ENCODE measurements around a stretch of chr3.

DNA sequence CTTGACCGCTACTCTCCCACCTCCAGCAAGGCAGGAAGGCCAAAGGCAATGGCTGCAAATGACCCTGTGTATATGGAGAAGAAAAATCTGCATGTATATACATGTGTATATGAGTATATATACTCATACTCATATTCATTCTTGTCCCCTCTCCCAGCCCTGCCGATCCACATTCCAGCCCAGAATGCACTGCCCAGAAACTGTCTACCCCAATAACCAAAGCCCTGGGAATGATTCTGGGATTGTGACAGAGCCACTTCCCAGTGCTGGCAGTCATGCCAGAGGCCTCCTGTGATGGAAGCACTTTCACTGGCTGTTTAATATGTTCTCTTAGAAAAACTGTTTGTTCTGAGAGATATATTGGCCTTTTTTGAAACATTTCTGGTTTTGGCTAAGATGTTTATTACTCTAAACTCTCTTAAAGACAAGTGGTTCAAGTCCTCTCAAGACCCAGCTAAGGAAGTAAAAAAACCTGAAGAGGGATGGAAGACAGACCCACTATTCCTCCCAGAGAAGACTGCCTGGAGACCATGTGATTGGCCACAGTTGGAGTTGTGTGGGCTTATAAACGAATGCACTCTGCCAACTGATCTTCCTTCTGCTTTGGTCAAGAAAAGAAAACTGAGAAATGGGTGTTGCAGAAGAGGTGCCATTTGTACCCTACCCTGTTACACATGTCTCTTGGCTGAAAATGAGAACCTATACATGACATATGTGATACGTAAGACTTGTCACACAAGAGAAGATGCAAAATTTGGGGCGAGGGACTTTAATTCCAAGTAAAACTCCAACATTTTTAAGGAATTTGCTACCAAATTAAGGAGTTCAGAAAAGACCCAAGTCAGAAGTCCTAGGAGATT, 74.1 kb upstream of the HACD2 start:
- RRBS, result no CpG with 5 or more reads among the region's 5 CpGs

GRCh38 chr3:123676898-123677610, 92.2 kb upstream of the HACD2 start:
- RRBS, result no CpG with 5 or more reads among the region's 5 CpGs

DNA sequence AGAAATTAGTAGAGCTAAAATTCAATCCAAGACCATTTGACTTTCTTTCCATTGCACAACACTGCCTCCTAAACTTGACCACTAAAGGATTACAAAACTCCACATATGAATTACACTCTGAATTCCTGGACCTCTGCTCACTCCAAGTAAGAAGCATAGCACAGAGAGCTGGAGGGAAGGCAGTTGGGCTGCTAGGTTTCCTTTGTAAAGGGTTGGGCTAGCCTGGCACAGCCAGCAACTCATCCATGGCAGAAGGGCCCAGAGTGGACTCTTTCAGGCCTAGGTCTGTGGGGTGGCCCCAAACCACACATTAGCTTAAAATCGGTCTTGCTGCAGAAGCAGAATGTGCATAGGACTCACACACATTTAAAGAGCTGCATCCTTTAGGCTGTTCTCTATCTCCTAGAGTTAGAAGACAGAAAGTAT, 134.3 kb downstream of the MYLK start:
- RRBS, result no CpG with 5 or more reads among the region's 1 CpG

DNA sequence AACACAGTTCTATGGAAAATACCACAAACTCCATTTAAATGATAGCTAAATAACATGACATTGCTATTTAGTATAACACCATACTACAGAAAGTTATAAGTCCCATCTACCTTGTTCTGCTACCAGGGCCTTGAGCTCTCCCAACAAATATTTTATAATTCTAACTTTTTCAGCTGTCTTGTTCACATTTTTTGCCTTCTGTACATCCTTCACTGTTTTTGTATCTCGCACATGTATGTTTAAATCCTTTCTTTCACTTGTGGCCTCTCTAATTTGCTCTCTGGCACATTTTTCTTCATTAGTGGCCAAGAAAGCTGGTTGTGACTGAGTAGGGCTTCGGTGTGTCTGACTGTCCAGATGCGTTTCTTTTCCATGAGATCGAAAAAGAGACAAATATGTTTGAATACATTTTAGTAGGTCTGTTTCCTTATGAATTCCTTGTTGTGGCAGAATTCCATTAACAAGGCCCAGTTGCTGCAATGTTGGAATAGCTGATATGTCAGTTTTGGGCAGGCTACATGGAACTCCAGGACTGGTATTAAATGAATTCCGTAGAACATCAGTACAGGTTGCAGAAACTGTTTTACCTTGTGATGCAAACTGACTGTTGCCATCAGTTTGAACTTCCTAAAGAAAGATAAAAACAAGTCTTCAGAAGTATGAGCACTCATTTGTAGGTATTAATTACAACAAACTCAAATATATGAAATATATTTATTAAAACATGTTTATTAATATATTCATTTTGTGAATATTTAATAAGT, 14.2 kb downstream of the CCDC14 start:
- RRBS, result no CpG with 5 or more reads among the region's 5 CpGs

GRCh38 chr3:123949385-123950289, 11.4 kb downstream of the CCDC14 start:
- RRBS, result no CpG with 5 or more reads among the region's 3 CpGs

- RRBS, result no CpG with 5 or more reads among the region's 5 CpGs
These were observed 7.3 kb downstream of the CCDC14 start for GRCh38 chr3:123953663-123954212.

- RRBS, result 2% methylated on average over 13 of the region's 67 CpGs
These were observed 448 bp downstream of the KALRN start for GRCh38 chr3:124033484-124034150.

DNA sequence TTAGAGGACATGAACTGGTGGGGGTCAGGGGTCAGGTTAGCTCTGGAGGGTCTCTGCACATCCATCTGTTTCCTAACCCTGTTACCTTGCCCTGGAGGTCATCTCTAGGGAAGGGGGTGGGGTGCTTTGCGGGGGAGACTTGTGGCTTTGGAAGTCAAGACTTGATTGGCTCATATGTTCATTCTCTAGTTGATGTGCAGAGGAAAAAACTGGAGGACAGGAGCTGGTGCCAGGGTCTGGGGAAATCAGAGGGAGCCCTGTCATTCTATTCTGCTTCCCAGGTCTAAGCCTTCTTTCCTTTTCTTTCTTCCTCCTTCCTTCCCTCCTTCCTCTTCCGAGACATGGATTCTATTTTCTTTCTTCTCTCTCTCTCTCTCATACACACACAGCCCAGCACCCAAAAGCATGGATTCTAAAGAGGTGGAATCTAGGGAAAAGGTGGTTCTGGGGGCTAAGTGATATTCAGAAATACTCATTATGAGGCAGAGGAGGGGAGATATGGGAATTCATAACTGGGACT, 1.8 kb downstream of the KALRN start:
- RRBS, result no CpG with 5 or more reads among the region's 2 CpGs

DNA sequence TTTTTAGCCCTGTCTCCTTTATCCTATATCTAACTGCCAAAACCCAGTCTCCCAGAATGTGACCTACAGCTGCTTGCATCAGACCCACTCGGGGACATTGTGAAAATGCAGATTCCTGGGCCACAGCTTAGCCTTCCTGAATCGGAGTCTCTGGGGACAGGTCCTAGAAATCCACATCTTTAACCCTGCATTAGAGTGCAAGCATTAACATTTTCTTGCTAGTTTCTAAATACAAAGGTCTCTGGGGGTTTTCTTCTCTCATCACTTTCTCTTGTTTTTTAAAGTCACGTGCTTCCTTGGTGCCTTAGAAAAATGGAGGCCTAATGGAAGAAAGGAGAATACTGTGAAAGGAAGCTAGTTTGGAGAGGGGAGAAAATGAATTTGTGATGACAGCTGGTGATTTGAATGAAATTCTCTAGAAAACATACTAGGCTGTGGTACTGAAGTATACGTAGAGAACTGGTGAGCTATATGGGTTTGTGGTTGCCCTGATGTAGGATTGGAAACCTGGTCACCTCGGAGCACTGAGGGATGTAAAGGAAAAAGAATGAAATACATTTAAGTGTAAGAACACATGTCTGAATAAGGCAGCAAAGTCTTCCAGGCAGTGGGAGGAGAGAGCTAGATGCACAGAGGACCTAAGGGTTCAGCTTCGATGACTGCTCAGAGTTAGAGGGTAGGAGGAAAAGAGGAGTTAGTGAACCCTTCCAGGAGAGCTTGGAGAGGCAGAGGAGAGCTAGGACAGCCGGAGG, 29.4 kb downstream of the KALRN start:
- RRBS, result no CpG with 5 or more reads among the region's 7 CpGs

- RRBS, result no CpG with 5 or more reads among the region's 3 CpGs
These were observed 45.7 kb downstream of the KALRN start for GRCh38 chr3:124078847-124079326.

DNA sequence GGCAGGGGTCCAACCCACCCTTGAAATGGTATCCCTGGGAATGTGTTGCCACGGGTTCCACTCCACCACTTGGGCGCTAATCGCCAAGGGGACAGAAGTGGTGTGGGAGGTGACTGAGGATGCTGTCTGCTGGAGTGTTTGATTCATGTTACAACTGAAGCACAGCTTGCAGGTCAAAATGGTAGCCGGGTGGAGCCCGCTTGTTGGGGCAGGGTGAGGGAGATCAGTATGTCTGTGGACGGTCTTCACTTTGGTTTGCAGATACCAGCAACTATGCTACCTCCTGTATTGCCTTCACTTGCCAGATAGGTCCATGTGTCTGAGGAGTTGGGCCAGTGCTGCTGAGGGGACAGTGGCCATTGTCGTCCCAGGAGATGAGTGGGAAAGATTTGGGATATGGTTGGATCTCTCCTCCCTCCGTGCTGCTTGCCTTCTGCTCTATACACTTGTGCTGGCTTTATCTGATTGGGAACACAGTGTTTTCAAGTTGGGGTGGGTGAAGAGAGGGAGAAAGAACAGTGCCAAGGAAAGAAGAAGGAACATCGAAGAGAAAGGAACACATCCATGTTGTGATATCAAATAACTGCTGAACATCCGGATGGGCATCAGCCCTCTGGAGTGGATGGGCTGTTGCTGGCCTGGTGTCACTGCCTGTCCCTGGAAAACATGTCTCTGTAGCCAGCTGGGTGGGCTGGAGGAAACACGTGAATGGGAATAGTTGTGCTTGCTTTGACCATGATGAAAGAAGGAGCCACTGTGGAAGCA, 58.0 kb downstream of the KALRN start:
- RRBS, result no CpG with 5 or more reads among the region's 11 CpGs

- RRBS, result no CpG with 5 or more reads among the region's 8 CpGs
These were observed 59.6 kb downstream of the KALRN start for GRCh38 chr3:124092721-124093288.

DNA sequence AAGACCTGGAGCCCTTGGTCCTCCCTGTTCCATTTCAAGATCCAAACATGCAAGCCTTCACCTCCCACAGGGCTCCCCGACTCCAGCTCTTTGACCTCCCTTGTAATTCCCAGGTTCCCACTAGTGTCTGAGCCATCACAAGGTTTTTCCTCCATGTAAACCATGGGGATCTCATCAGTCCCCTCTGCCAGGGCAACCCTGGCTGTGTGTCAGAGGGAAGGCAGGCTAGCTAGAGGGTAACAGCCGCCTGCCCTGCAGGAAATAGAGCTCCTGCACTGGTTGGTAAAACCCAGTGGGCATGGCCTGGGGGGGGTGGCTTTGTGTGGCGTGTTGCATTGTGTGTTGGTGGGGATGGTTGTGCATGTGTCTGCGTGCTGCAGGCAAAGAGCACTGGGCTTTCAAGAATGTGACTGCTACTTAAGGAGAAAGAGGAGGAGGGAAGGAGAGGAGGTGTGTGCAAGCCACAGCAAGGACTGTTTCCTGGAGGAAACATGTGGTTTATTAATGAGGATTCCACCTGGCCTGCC, 216.7 kb downstream of the KALRN start:
- RRBS, result no CpG with 5 or more reads among the region's 4 CpGs

DNA sequence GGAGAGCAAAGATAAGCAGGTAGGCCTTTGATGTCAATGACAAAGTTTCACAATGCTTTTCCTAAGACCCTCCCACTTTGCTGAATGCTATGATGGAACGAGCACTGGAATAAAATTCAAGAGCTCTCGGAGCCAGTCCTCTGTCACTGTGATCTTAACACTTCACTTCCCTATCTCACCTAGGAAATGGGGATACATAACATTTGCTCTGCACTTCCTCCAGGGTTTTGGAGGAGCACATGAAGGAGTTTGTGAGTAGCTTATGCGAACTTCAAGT, 39.8 kb upstream of the UMPS start:
- RRBS, result no CpG with 5 or more reads among the region's 3 CpGs

DNA sequence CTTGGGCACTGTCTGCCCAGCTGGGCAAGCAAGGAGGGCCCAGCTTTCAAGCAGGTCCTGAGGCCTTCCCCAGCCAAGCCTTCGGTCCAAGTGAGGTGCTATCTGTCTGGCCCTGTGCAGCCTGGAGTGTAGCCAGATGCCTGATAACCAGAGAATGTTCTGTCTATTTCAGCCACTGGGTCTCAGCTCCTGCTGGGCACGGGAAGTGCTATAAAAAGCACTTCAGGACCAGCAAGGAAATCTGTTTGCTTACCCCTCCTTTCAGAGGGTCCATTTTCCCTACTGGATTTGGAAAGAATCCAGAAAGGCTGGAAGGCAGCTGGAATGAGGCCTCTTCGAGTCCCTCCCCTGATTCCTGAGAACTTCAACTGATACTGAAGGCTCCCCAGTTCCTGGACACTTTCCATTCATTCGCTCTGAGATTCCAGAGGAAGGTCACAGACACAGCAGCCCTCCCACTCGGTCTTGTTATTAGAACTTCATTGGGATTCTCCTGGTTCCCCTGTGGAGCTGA, 70.3 kb downstream of the UMPS start:
- RRBS, result no CpG with 5 or more reads among the region's 5 CpGs

GRCh38 chr3:125039488-125040523, 16.0 kb downstream of the HEG1 start:
- RRBS, result no CpG with 5 or more reads among the region's 17 CpGs

DNA sequence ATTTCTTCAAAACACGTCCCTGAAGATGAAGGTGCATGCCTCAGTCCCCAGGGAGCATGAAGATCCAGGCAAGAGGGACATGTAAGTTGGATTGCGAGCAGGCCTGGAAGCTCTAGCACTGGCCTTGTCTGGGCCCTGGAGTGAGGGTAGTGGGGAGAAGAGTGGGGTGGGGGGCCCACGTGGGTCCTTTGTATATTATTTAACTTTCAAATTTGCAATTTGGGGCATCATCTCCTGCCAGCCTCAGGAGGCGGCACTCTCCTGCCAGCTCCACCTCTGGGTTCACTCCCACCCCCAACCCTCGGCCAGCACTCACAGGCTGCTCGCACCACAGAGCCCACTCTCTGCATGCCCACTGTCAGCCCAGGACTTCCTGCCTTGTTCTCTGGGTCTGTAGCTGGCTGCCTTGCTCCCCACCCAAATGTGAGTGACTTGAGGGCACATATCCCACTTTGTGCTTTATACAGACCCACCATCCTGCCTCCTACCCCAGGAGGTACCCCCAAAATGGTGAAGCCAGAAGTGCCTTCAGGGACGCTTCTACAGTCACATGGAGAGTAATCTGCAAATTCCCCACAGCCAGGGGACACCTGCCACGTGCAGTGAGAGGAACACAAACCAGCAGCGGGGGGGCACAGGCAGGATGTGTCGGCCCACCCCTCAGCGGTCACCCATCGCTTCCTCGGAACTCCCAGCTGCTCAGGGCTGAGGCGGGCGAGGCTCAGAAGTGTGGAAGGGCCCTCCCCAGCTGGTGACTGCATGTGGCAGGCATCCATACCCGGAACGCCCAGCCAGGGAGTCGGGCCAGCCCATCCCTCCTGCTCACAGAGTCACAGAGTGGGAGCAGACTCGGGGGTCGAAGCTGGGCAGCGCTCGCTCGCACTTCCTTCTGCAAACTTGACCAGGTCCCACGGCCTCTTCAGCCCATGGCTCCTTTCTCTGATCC, 63.9 kb downstream of the SLC12A8 start:
- RRBS, result no CpG with 5 or more reads among the region's 24 CpGs

- RRBS, result no CpG with 5 or more reads among the region's 14 CpGs
These were observed 48.5 kb downstream of the SLC12A8 start for GRCh38 chr3:125163906-125164591.

DNA sequence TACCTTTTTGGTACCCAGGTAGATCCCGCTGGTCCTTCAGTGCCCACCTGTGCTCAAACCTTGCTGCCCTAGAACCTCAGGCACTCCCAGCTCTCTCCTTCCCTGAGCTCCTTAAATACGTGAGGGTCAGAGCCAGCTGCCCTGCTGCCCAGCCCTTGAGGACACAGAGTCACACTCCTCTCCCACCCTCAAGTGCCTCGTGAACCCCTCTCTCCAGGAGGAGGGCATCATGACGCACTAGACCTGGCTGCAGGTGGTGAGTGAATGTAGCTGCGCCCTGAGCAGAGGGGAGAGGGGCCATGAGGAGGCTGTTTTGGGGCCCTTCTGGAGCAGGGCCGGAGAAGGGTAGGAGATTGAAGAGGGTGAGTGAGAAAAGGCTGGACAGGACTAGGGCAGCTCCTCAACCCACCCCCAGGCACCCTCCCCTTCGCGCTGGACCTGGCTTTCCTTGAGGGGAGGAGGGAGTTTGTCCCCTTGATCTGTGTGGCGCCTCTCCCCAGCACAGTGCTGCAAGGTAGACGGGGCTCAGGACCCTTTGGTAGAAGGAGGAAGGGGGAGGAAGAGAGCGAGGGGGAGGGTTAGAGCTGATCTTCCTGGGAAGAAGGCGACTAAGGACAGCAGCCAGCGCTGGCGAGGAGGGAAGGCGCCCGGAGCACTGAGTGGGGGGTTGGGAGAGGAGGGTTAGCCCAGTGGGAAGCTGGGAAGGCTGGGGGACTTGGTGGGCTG, 837 bp downstream of the SLC12A8 start:
- RRBS, result 94% methylated on average over 1 of the region's 16 CpGs

DNA sequence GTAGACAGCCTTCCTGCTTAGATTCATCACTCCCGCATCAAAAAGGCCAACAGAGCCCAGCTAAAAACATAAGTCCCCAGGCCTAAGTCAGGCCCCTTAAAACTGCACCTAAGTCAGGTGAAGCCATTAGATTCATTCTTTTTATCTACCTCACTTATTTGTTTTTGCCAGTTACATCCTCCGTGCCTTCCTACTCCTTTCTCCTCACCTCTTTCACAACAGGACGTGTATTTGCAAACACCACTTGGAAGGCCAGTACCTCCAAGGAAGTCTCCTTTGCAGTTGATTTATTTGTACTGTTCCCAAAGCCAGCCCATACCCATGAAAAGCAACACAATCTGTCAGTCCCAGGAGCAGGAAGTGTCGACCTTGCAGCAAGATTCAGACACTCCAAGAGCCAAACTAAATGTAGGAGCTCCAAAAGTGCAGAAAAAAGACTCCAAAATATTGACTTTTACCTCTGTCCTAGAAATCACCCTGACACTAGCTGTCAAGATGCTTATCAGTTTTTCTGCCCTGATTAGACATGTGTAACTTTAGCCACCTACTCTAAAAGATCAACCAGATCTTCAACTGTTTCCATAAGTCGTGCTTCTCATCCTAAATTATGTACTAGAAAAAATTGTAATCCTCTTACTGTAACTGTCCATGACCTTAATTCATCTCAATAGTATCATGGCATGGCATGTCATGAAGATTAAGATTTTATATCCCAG, 131.2 kb upstream of the ROPN1B start:
- RRBS, result no CpG with 5 or more reads among the region's 5 CpGs